K562 (cell line): ENCODE measurements around a stretch of chr5.

- RAMPAGE, long total RNA: no peak
- RRBS: no CpG with 5 or more reads among the region's 4 CpGs
PRO-cap:
- standard: no peak
- CoPRO, capped RNA only, 2 experiments: no peak in any of the 2 experiments
- CoPRO, capped and uncapped RNA, 2 experiments: no peak in any of the 2 experiments
- CoPRO, uncapped RNA only, 2 experiments: no peak in any of the 2 experiments
CAGE:
- cytosol, long polyA plus RNA: no peak
- long polyA plus RNA: no peak
- nucleolus, long total RNA: no peak
- nucleus, long polyA plus RNA: no peak
These were observed 69.7 kb downstream of the FBXO38 start for GRCh38 chr5:148453431-148453905.

- RAMPAGE, long total RNA: no peak
- RRBS: no CpG with 5 or more reads among the region's 8 CpGs
PRO-cap:
- standard: no peak
- CoPRO, capped RNA only, 2 experiments: no peak in any of the 2 experiments
- CoPRO, capped and uncapped RNA, 2 experiments: no peak in any of the 2 experiments
- CoPRO, uncapped RNA only, 2 experiments: no peak in any of the 2 experiments
CAGE:
- cytosol, long polyA plus RNA: no peak
- long polyA plus RNA: no peak
- nucleolus, long total RNA: no peak
- nucleus, long polyA plus RNA: no peak
These were observed 11.0 kb upstream of the HTR4 start for GRCh38 chr5:148665268-148665705.

DNA sequence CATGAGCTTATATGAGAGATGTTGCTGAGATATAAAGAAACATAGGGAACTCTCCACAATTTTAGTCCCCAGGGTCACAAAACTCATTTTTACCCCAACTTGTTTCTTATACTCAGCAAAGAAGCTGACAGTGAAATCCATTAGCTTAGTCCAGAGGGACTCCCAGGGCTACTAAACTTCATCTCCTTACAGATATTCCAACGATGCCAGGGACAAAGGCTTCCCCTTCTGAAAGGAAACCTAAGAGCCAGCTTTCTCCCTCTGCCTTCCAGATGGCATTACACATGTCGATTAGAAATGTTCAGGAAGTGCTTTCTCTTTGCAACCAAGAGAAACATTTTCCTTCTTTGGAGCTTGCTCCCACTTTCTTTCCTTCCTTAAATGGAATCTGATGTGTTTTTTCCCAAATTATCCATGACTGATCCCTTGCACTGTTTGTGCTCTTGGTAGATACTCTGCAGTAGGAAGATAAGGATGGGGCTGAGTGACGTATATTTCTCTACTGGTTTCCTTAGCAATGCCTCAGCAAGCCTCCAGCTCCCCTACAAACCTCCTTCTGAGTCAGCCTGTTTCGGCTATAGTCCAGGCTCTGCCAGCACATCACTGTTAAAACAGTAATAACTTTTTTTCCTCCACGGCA is 42.9 kb upstream of the HTR4 start:
- RAMPAGE, long total RNA: no peak
- RRBS: no CpG with 5 or more reads among the region's 5 CpGs
PRO-cap:
- standard: no peak
- CoPRO, capped RNA only, 2 experiments: no peak in any of the 2 experiments
- CoPRO, capped and uncapped RNA, 2 experiments: no peak in any of the 2 experiments
- CoPRO, uncapped RNA only, 2 experiments: no peak in any of the 2 experiments
CAGE:
- cytosol, long polyA plus RNA: no peak
- long polyA plus RNA: no peak
- nucleolus, long total RNA: no peak
- nucleus, long polyA plus RNA: no peak

DNA sequence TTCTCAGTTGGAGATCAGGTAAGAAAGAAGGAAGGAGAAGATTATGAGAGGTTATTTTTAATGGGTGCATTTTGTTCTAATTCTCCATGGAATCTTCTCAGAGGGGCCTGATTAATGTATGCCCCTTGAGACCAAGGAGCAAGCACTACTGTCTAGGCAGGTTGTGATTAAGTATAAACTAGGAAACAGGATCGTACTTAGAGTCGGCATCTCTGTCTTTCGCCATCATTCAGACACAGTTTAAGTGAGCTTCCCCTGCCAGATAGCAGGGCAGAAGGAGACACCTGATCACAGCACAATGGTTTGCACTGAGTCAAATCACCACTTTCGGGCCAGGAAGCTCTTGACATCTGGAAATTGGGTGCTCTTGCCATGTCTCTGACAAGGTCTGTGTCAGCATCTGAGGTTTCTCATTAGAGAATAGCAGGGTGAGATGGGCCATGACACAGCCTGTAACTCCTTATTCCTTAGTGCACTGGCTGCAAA is 8.2 kb downstream of the ADRB2 start:
- RAMPAGE, long total RNA: no peak
- RRBS: no CpG with 5 or more reads among the region's 4 CpGs
PRO-cap:
- standard: no peak
- CoPRO, capped RNA only, 2 experiments: no peak in any of the 2 experiments
- CoPRO, capped and uncapped RNA, 2 experiments: no peak in any of the 2 experiments
- CoPRO, uncapped RNA only, 2 experiments: no peak in any of the 2 experiments
CAGE:
- cytosol, long polyA plus RNA: no peak
- long polyA plus RNA: no peak
- nucleolus, long total RNA: no peak
- nucleus, long polyA plus RNA: no peak

- RAMPAGE, long total RNA: no peak
- RRBS: no CpG with 5 or more reads among the region's 4 CpGs
PRO-cap:
- standard: no peak
- CoPRO, capped RNA only, 2 experiments: no peak in any of the 2 experiments
- CoPRO, capped and uncapped RNA, 2 experiments: no peak in any of the 2 experiments
- CoPRO, uncapped RNA only, 2 experiments: no peak in any of the 2 experiments
CAGE:
- cytosol, long polyA plus RNA: no peak
- long polyA plus RNA: no peak
- nucleolus, long total RNA: no peak
- nucleus, long polyA plus RNA: no peak
These were observed 47.3 kb downstream of the ADRB2 start for GRCh38 chr5:148873577-148874279.

DNA sequence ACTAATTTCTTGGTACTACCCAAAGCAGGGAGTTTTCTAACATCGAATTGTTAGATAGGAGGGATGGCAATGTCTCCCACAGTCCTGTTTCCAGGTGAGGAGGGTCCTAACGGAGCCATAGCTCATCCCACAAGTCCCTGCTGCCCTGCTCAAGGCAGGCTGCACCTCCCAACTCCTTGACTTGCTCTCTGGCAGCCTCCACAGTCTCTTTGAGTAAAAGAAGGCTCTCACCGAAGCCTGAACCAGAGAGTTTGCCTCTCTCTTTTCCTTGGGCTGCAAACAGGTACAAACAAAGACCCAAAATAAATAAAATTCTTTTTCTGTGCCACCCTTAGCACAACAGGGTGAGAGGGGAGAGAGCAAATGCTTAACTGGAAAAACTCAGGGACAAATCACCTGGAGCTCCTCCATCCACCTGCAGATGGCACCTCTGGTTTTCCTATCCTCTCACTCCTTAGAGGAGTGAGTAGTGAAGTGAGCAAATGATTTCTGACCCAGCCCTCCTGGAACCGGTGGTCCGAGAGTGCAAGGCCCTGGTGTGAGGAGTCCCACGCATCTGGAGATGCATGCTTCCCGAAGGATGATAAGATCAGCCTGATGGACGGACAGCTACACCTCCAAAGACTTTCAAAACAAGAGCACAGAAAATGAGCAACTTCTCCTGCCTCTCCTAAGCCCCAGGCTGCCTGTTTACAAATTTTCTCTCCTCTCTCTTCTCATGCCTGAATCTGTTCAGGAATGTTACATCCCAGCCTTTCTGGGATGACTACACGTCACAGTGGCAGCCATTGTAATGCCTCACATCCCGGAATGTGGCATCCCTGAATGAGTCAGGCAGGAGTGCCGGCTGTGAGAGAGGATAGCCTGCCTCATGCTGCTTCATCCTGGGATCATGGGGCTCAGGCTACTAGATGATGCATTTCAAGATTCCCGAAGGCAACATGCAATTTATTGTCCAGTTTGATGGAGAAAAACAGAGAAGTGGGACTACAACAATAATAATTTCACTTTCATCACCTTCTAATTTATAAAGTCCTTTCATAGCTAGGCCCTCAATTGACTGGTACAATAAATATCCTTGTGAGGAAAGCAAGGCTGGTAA is 86.4 kb downstream of the ADRB2 start:
- RAMPAGE, long total RNA: no peak
- RRBS: no CpG with 5 or more reads among the region's 12 CpGs
PRO-cap:
- standard: no peak
- CoPRO, capped RNA only, 2 experiments: no peak in any of the 2 experiments
- CoPRO, capped and uncapped RNA, 2 experiments: no peak in any of the 2 experiments
- CoPRO, uncapped RNA only, 2 experiments: no peak in any of the 2 experiments
CAGE:
- cytosol, long polyA plus RNA: no peak
- long polyA plus RNA: no peak
- nucleolus, long total RNA: no peak
- nucleus, long polyA plus RNA: no peak

DNA sequence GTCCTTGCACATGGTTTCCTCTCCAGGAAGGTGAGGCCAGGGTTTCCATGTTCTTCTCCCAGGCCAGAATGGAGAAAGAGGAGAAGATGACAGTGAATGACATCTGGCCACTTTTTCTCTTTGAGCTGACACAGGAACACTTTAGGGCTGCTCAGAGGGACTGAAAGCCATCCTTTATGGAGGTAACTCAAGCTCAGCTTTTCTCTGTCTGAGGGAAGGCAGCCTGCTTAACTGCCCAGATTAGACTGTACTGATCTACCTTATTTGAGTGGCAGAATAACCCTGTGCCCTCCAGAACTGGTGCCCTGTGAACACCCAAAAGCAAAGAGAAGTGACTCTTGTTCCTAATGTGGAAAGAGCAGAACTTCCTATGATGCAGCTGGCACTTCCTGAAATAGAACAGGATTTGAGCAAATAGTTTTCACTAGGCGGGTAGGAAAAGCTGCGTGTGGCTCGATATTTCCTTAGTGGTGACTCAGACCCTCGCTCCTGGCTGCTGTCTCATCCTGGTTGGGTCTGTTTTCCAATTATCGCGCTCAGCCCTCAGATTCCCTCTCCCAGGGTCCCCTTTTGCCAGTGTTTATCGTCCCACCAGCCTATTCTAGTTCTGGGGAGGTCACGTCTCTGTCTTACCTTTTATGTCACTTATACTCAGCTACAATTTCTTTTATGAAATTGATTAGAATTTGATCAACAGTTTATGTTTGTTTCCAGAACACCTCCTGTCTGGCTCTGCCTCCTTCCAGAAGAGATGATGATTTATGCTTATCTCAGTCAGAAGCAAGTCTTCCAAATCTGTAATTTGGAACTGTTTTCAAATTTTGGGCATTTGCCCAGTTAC is 89.9 kb downstream of the SH3TC2 start:
- RAMPAGE, long total RNA: no peak
- RRBS: no CpG with 5 or more reads among the region's 8 CpGs
PRO-cap:
- standard: no peak
- CoPRO, capped RNA only, 2 experiments: no peak in any of the 2 experiments
- CoPRO, capped and uncapped RNA, 2 experiments: no peak in any of the 2 experiments
- CoPRO, uncapped RNA only, 2 experiments: no peak in any of the 2 experiments
CAGE:
- cytosol, long polyA plus RNA: no peak
- long polyA plus RNA: no peak
- nucleolus, long total RNA: no peak
- nucleus, long polyA plus RNA: no peak

DNA sequence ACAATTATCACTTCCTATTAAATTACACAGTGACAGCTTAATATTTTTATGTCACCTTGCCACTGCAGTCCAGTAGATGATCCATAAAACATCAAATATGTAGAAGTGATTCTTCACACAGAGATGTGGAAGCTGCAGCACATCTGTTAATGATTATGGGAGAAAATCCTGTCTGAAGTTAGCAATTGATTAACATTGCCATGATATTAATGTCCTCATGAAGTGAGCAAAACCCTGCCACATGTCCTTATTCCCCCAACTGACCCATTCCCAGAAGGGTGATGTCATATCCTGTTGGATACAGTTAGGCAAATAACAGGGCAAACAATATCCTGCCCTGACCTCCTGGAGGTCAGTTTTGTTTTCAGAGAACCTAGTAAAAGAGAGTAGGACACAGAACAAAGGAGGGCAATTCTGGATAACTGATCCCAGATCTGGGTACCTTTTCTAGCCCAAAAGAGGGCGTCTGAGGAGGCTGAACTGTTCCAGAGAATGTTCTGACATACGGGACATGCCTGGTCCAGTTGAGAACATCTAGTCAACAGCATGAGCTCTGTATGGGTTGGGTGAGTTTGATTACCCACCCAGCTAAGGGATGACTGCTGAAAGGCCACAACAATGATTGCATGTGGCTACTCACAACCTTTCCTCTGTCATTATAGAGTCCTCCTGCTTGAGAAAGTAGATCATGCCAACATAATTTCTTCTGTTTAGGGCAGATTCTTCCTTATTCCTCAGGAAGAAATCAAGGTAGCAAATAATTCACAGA is 11.1 kb downstream of the ABLIM3 start:
- RAMPAGE, long total RNA: no peak
- RRBS: no CpG with 5 or more reads among the region's 2 CpGs
PRO-cap:
- standard: no peak
- CoPRO, capped RNA only, 2 experiments: no peak in any of the 2 experiments
- CoPRO, capped and uncapped RNA, 2 experiments: no peak in any of the 2 experiments
- CoPRO, uncapped RNA only, 2 experiments: no peak in any of the 2 experiments
CAGE:
- cytosol, long polyA plus RNA: no peak
- long polyA plus RNA: no peak
- nucleolus, long total RNA: no peak
- nucleus, long polyA plus RNA: no peak

DNA sequence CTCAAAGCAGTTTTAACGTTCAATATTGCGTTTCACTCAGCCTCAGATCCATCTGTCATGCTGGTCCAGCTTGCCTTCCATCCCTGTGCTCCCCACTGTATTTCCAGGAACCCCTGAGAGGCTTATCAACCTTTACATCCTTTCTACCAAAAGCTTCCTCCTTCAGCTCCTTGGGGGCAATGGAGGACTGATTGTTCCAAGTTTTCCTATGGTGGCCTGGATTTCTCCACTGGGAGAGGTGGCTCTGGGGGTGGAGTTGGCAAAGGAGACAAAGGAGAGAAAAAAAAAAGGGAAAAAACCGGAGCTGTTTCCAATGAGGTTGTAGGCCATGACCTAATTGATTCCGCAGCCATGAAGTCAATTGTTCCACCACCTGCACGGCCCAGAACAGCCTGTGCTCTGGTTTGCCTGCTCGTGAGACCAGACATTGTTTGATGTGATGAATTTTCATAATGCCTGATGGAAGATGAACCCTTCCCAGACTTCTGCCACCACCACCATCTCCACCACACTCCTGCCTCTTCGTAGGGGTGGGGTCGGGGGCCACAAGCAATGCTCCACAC is 54.1 kb downstream of the ABLIM3 start:
- RAMPAGE, long total RNA: no peak
- RRBS: no CpG with 5 or more reads among the region's 8 CpGs
PRO-cap:
- standard: no peak
- CoPRO, capped RNA only, 2 experiments: no peak in any of the 2 experiments
- CoPRO, capped and uncapped RNA, 2 experiments: no peak in any of the 2 experiments
- CoPRO, uncapped RNA only, 2 experiments: no peak in any of the 2 experiments
CAGE:
- cytosol, long polyA plus RNA: no peak
- long polyA plus RNA: no peak
- nucleolus, long total RNA: no peak
- nucleus, long polyA plus RNA: no peak

DNA sequence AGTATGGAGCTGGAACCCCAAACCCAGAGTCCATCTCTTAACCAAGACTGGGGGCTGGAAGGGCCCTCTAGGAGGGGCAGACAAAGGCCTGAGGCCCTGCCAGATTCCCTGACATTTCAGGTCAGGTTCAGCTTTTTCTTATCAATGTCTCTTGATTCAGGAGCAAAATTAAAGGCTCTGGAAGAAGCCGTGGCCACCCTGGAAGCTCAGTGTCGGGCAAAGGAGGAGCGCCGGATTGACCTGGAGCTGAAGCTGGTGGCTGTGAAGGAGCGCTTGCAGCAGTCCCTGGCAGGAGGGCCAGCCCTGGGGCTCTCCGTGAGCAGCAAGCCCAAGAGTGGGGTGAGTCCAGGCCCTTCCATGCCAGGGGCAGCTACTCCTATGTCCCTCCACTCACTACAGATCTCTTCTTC is 12.8 kb upstream of the GRPEL2 start:
- RAMPAGE, long total RNA: no peak
- RRBS: no CpG with 5 or more reads among the region's 6 CpGs
PRO-cap:
- standard: no peak
- CoPRO, capped RNA only, 2 experiments: no peak in any of the 2 experiments
- CoPRO, capped and uncapped RNA, 2 experiments: no peak in any of the 2 experiments
- CoPRO, uncapped RNA only, 2 experiments: no peak in any of the 2 experiments
CAGE:
- cytosol, long polyA plus RNA: no peak
- long polyA plus RNA: no peak
- nucleolus, long total RNA: no peak
- nucleus, long polyA plus RNA: no peak

GRCh38 chr5:149358793-149359466 is 1.1 kb downstream of the PCYOX1L start:
- RAMPAGE, long total RNA: no peak
- RRBS: no CpG with 5 or more reads among the region's 8 CpGs
PRO-cap:
- standard: no peak
- CoPRO, capped RNA only, 2 experiments: no peak in any of the 2 experiments
- CoPRO, capped and uncapped RNA, 2 experiments: no peak in any of the 2 experiments
- CoPRO, uncapped RNA only, 2 experiments: no peak in any of the 2 experiments
CAGE:
- cytosol, long polyA plus RNA: no peak
- long polyA plus RNA: no peak
- nucleolus, long total RNA: no peak
- nucleus, long polyA plus RNA: no peak

- RAMPAGE, long total RNA: no peak
- RRBS: 72% methylated on average over 4 of the region's 22 CpGs
PRO-cap:
- standard: no peak
- CoPRO, capped RNA only, 2 experiments: no peak in any of the 2 experiments
- CoPRO, capped and uncapped RNA, 2 experiments: no peak in any of the 2 experiments
- CoPRO, uncapped RNA only, 2 experiments: no peak in any of the 2 experiments
CAGE:
- cytosol, long polyA plus RNA: no peak
- long polyA plus RNA: no peak
- nucleolus, long total RNA: no peak
- nucleus, long polyA plus RNA: no peak
These were observed 26.4 kb upstream of the IL17B start for GRCh38 chr5:149405157-149406180.

GRCh38 chr5:149433395-149434196 is 54.5 kb upstream of the IL17B start:
- RAMPAGE, long total RNA: no peak
- RRBS: no CpG with 5 or more reads among the region's 9 CpGs
PRO-cap:
- standard: no peak
- CoPRO, capped RNA only, 2 experiments: no peak in any of the 2 experiments
- CoPRO, capped and uncapped RNA, 2 experiments: no peak in any of the 2 experiments
- CoPRO, uncapped RNA only, 2 experiments: peak in 1 of 2 experiments; most common plus-strand start chr5:149433892 (in 1)
CAGE:
- cytosol, long polyA plus RNA: no peak
- long polyA plus RNA: no peak
- nucleolus, long total RNA: no peak
- nucleus, long polyA plus RNA: no peak

DNA sequence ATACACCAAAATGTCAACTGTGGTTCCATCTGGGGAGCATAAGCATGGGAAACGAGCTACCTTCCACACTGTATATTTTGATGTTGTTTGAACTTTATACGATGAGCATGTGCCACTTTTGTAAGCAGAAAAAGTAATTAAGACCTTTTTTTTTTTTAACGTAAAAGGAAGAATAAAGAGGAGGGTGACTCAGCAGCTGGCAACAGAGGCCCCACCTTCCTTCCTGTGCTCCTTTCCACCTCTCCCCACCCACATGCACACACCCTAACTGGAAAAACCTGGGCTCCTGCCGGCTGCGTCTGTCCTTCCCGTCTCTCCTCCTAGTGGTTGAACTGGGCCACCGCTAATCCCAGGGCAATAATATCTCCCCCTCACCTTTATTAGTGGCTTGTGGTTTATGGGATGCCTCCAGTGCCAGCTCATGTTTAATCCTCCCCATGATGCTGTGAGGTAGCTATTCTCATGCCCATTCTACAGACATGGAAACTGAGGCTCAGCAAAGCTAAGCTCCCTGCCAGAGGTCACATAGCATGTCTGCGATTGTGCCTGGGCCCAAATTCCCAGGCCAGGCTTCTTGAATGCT is 60.8 kb upstream of the IL17B start:
- RAMPAGE, long total RNA: no peak
- RRBS: no CpG with 5 or more reads among the region's 8 CpGs
PRO-cap:
- standard: no peak
- CoPRO, capped RNA only, 2 experiments: no peak in any of the 2 experiments
- CoPRO, capped and uncapped RNA, 2 experiments: no peak in any of the 2 experiments
- CoPRO, uncapped RNA only, 2 experiments: no peak in any of the 2 experiments
CAGE:
- cytosol, long polyA plus RNA: no peak
- long polyA plus RNA: no peak
- nucleolus, long total RNA: no peak
- nucleus, long polyA plus RNA: no peak

- RAMPAGE, long total RNA: no peak
- RRBS: no CpG with 5 or more reads among the region's 6 CpGs
PRO-cap:
- standard: no peak
- CoPRO, capped RNA only, 2 experiments: no peak in any of the 2 experiments
- CoPRO, capped and uncapped RNA, 2 experiments: no peak in any of the 2 experiments
- CoPRO, uncapped RNA only, 2 experiments: no peak in any of the 2 experiments
CAGE:
- cytosol, long polyA plus RNA: no peak
- long polyA plus RNA: no peak
- nucleolus, long total RNA: no peak
- nucleus, long polyA plus RNA: no peak
These were observed 74.7 kb upstream of the IL17B start for GRCh38 chr5:149453753-149454310.

- RAMPAGE, long total RNA: no peak
PRO-cap:
- standard: no peak
- CoPRO, capped RNA only, 2 experiments: no peak in any of the 2 experiments
- CoPRO, capped and uncapped RNA, 2 experiments: no peak in any of the 2 experiments
- CoPRO, uncapped RNA only, 2 experiments: peak in 1 of 2 experiments; most common minus-strand start chr5:149547117 (in 1)
CAGE:
- cytosol, long polyA plus RNA: no peak
- long polyA plus RNA: no peak
- nucleolus, long total RNA: no peak
- nucleus, long polyA plus RNA: no peak
These were observed 4.2 kb downstream of the CSNK1A1 start for GRCh38 chr5:149546893-149547566.

GRCh38 chr5:149582064-149582218 is 643 bp downstream of the ARHGEF37 start:
- RAMPAGE, long total RNA: no peak
- RRBS: no CpG with 5 or more reads among the region's 5 CpGs
PRO-cap:
- standard: no peak
- CoPRO, capped RNA only, 2 experiments: no peak in any of the 2 experiments
- CoPRO, capped and uncapped RNA, 2 experiments: no peak in any of the 2 experiments
- CoPRO, uncapped RNA only, 2 experiments: no peak in any of the 2 experiments
CAGE:
- cytosol, long polyA plus RNA: no peak
- long polyA plus RNA: no peak
- nucleolus, long total RNA: no peak
- nucleus, long polyA plus RNA: no peak